ENCODE measurements around a stretch of chr7.

DNA sequence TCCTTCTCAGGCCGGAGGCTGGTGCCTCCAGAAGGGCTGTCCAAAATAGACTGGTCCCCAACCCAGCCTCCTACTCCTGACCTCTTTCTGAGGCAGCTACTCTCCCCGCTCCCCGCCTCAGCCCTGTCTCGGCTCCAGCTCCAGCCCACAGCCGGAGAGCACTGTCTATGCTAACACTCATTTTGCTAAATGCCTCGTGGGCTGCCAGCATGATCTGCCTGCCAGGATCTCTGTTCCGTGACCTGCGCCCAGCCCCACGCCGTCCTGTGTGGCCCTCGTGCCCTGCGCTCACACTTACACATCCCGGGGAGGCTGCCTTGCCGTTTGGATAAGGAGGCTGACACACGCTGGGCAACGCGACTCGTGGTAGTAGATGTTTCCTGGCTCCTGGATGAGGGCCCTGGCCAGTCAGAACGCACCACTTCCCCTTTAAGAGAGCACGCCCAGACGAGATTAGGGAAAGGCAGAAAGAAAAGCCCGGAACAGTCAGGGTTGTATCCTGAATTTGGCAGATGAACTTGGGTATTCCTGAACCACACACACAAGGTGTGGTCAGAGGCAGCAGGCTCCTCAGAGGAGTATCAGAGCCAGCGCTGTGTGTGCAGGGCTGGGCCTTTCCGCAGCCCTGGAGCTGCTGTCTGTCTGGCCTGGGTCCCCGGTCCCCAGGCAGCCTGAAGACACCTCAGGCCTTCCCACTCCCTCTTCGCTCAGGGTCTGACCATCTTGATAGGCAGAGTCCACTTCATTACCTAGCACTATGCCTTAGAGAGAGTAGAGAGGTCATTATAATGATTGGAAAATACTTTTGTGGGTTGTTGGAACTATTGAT lies 97.7 kb upstream of the EFCAB10 start:
- PRO-cap = no peak

- PRO-cap = no peak
These were observed 88.2 kb downstream of the ATXN7L1 start for GRCh38 chr7:105788026-105788792.

DNA sequence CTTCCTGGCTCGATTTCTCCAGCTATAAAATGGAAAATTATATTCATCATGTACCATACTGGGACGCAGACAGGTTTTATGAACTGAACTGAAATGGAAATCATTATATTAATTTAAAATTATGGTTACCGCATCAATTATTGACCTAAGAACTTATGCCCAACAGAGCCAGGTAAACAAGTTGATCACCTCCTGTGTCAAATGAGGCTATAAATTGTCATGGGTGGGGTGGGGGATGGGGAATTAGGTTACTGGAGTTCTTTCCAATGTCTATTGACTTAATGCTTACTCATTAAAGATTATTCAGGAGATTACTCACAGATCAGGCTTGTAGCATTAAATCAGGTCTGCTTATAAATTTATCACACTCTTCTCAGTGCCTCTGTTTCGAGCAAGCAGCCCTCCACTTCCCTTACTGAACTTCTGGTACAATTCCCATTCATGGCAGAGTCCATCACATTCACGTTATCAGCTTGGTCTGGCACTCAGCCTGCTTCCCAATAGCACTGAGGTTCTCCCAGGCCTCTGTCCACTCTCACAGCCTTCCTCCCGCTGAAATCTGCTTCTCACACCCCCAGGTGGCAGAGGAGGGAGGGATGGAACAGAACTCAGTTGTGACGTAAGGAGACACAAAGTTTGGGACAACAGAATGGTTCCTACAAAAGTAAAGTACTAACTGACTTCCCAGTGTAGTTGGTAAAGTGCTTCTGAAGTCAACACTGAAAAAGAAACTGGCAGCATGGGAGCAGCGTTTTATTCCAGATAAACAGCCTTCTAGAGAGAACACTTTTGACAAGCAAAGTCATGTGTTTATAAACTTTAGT lies 81.7 kb downstream of the ATXN7L1 start:
- PRO-cap = no peak

- PRO-cap = no peak
These were observed 68.8 kb downstream of the ATXN7L1 start for GRCh38 chr7:105807449-105808051.

- PRO-cap = no peak
These were observed 23.0 kb upstream of the CDHR3 start for GRCh38 chr7:105939998-105940450.

DNA sequence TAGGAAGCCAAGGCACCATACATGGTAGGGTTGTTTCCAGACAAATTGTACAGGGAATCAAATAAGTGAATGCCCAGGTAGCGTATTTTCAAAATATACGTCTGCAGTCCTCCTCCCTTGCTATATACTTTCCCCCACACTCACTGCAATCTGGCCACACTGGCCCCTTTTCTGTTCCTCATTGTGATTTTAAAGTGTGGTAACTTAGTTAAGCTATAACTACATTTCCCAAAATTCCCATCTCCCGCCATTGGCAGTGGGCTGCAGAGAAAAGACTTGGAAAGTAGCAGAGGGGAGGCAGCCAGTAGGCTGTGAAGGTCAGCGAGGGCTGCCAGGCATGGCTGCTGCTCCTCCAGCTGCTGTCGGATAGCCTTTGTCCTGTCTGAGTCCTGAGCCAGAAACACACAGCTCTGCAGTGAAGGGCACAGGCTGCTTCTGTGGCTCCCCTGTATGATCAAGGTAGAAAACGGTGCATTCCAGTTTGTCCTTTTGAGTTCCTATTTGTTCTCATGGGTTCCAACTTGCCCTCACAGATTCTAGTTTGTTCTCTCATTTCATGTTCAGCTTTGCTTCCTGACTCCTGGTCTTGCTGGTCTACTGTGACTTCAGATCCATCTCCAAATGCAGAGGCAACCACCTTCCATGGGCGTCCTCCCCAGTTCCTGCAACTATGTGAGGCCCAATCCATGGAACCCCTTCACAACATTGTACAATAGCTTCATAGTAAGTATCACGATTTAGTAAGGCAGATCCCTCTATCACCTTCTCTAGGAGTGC lies 31.8 kb downstream of the SYPL1 start:
- PRO-cap = no peak

DNA sequence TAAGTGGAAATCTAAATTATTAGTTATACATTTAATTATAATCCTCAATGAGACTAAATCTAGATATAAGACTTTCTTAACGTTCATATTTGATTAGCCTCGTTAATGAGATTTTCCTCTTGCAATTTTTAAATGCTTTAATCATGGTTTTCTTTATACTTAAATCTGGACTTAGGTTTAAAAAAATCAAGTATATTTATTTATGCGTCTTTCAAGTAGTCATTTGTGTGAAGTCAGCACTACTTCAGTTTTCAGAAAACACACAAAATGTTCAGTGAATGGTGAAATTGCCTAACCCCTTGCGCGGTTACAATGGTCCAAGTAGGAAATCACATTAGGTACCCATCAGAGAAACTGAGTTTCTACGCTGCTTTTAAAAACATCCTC lies 1.3 kb downstream of the SYPL1 start:
- PRO-cap = no peak

- PRO-cap = no peak
These were observed 66.1 kb upstream of the SYPL1 start for GRCh38 chr7:106178201-106178645.

- PRO-cap = no peak
These were observed 1.0 kb upstream of the NAMPT start for GRCh38 chr7:106285938-106286116.

DNA sequence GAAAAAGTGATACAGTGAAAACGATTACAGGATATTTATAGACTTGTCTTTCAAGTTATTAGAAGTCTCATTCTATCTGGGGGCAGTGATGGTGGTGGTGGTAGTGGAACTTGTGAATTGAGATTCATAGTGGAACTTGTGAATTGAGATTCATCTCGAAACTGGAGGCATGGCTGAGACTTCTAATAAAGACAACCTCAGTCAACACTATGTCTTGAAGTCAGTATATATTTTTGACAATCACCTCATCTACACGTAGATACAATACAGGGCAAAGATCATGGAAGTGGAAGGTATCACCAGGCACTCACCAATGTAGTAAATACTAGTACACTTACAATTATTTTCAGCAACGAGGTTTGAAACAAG lies 1.3 kb upstream of the NAMPT start:
- PRO-cap = unidirectional peak, plus-strand start at position 278 of the sequence

DNA sequence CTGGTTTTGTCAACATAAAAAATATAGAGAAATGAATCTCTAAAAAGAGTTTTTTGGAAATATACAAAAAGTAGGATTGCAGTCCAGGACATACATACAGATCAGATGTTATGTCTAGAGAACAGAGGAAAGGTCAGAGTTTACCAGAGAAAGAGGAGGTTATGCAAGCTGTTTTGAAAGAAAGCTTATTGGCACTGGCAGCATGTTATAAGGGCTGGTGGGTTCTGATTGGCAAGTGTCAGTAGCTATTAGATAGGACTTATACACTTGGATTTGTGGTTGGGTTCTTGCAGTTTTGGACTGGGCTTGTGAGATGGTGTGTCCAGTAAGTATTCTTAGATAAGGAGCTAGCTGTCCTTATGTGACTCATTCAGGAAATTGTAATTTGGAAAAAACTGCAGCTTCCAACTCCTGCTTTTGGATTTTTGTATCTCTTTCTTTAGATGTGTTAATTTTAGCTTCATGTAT lies 130.6 kb upstream of the NAMPT start:
- PRO-cap = no peak

GRCh38 chr7:106568551-106569414 lies 92.2 kb downstream of the CCDC71L start:
- PRO-cap = no peak

GRCh38 chr7:106610954-106611516 lies 49.9 kb downstream of the CCDC71L start:
- PRO-cap = no peak

- PRO-cap = no peak
These were observed 20.6 kb downstream of the CCDC71L start for GRCh38 chr7:106640383-106640649.

- PRO-cap = no peak
These were observed 89.2 kb upstream of the PIK3CG start for GRCh38 chr7:106775737-106776452.

GRCh38 chr7:106869532-106870717 lies 4.8 kb downstream of the PIK3CG start:
- PRO-cap = no peak

DNA sequence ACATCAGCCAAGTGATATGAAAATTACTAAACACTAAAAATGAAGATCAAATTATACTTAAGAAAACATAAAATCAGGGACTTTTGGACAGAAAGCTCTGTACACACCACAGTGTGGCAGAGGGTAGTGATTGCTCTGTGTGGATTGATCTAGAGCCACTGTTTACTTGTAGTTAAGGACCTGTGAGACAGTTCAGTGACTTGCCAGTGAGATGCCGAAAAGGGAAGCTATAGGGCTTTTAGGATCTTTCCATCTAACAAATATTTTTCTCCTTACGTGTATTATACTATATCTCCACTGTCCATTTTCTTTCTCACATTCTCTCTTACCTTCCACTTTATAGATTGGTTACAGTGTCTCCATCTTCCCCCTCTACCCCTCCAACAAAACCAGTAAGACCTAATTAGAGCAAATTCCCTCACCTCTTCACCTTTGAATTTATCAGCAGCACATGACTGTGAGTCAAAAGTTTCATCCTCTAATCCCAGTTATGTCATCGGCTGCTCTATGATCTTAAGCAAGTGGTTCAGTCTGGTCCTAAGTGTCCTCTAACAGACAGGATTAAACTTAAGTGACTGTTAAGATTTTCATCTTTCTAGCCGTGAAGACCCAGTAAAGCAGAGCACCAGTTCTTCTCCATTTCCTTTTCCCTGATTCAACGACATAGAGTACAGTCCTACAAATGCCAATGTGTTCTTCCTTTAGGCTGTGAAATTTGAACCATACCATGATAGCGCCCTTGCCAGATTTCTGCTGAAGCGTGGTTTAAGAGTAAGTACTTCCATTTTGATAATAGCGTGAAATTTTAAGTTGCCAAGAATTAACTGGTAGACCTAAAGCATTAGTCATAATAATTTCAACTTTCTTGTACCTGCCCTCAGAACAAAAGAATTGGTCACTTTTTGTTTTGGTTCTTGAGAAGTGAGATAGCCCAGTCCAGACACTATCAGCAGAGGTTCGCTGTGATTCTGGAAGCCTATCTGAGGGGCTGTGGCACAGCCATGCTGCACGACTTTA lies 7.1 kb downstream of the PIK3CG start:
- PRO-cap = no peak

- PRO-cap = no peak
These were observed 34.1 kb downstream of the PRKAR2B start for GRCh38 chr7:107078394-107079149.

DNA sequence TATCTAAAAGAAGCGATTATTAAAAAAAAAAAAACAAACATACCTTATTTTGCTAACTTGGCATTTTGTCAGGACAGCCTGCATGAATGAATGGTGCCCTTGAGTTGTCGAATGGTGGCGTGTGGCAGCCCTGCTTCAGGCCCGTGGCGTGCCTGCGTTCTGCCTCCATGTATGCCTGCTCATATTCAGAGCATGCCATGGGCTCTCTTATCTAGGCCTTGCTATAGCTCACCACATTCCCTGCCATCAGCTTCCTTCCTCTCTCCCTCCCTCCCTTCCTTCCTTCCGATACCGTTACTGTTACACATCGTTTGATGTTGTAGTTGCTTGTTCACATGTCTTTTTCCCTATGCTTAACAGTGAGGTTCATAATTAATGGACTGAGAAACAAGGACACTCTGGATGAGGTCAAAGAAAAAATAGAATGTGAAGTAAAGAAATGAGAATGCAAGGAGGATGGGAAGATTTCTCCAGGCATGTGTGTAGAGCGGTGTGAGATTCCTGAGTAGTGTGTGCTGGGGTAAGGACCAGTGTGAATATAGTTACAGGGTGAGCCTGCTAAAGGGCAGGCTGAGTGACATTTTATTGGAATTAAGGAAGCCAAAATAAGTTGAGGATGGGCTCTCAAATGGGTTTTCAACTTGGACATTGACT lies 35.0 kb downstream of the PRKAR2B start:
- PRO-cap = no peak

DNA sequence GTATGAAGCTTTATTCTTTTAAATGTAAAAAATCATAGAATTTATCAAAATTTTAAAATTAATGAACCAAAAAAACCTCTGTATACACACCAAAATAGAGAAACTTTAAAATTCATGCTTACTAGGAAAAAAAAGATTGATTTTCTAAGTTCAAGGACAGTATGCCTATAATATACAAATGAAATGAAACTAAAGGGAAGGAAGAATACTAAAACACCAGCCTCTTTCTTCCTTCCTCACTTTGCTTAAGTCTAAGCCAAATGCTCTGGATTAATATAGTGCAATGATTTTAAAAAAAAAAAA lies 6.0 kb downstream of the GPR22 start:
- PRO-cap = no peak